Left lung (tissue), 1 donor: Measurements from ENCODE around the genes NOMO3 and SMG1.

- PRO-cap, result no peak
These were observed 2.7 kb downstream of the MYH11 start for GRCh38 chr16:15854079-15854495.

- PRO-cap, result no peak
These were observed 103.0 kb downstream of the ABCC1 start for GRCh38 chr16:16052335-16052861.

- PRO-cap, result no peak
These were observed 103.2 kb downstream of the ABCC6 start for GRCh38 chr16:16119811-16120776.

GRCh38 chr16:16154937-16156100, 68.0 kb downstream of the ABCC6 start:
- PRO-cap, result no peak

- PRO-cap, result no peak
These were observed at the start of gene NOMO3 for GRCh38 chr16:16232302-16232797. Gene NOMO3, plus strand, starts transcription at chr16:16232528.

DNA sequence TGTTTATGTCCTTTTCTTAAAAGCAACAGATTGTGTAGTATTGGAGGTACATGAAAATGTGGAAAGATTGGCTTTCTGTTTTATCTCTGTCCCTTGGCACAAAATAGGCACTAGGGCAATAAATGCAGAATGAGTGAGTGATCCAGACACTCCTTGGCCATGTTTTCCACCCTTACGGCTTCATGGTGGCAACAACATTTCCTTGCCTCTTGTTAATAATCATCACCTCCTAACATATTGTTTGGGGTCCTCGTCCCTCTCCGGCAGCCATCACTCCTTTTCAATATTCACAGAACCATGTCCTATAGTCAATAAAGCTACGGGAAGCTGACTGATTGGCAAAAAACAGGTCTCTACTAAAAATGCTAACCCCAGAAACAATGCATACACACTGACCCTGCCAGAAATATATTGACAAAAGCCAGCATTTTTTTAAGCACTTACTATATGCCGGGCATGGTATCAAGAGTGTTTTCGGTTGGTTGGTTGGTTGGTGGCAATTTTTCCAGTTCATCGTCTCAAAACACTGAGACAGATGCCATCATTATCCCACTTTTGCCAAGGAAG, 249.8 kb downstream of the XYLT1 start:
- PRO-cap, result unidirectional peak, minus-strand start at position 277 of the sequence

GRCh38 chr16:17258907-17259663, 211.7 kb downstream of the XYLT1 start:
- PRO-cap, result unidirectional peak, minus-strand start at chr16:17259479

DNA sequence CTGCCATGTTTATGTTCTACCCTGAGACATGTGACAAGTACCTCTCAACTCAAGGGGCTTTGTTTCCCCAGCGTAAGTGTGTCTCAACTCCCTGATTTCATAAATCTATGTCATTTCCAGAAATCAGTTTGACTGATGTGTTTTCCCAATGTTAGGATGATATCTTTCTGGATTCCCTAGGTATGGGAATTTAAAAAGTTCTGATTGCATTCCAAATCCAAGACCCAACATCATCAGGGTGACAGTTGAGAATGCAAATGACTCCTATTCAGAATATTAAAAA, 181.4 kb downstream of the XYLT1 start:
- PRO-cap, result no peak

DNA sequence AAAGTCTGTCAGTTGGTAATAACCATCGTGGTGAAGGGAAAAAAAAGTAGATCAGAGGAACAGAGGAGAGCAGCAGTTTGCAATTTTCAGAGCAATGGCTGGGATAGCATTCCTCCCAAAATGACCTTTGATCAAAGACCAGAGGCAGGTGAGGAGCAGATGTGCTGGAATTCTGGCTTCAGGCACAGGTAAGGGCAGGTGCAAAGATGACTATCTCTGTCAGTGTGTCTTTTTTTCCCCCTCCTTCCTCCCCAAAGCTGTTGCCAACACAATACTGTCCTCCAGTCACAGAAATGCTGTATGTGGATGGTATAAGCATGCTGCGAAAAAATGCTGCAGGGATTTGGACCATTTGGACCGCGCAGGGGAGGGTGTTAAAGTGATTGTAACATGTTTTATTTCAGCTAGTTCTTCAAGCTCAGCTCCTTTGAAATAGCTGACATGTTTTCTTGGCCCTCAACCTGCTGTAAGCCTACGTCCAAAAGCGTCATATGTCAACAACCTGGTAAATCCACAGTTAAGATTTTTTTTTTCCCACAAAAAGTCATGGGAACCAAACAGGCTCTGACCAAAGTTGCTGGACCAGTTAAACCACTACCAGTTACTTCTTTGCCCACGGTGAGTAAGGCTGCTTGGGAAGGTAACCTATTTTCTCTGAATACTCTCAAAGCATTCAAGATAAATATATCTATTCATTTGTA, 166.5 kb downstream of the XYLT1 start:
- PRO-cap, result no peak

DNA sequence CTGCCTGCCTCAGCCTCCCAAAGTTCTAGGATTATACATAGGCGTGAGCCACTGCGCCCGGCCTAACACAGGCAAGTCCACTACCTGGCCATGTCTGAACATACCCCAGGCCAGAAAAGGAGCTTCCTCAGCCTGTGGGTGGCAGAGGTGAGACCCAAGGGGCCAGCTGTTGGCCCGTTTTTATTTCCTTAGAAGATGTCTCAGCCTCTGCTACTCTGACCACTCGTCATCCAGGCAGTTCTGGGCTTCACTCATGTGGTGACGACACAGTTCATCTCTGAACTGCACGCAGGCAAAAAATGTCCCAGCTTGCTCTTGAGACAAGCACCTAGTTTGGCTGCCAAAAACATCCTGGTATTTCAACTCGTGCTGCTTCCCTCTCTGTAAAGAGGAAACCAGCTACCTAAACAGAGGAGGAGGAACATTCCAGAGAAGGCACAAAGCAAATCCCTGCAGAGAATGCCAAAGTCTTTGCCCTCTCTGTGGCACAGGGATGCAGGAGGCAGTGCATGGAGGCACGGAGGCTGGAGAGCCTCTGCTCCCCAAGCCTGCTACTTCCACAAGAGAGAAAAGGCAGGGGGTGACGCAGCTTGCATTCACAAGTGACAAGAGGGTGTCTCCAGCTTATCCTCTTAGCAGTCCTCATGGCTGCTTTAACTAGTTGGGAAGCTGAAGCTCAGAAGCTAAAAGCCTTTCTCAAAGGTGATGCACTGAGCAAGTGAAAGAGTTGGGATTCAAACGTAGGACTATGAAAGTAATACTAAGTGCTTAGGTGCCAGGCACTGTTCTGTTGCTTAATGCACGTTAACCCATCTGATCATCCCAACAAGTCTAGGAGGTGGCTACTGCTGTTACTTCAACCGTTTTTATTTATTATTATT, 125.6 kb downstream of the XYLT1 start:
- PRO-cap, result no peak

GRCh38 chr16:17366769-17367543, 103.8 kb downstream of the XYLT1 start:
- PRO-cap, result no peak

- PRO-cap, result no peak
These were observed 90.2 kb downstream of the XYLT1 start for GRCh38 chr16:17380460-17381158.

DNA sequence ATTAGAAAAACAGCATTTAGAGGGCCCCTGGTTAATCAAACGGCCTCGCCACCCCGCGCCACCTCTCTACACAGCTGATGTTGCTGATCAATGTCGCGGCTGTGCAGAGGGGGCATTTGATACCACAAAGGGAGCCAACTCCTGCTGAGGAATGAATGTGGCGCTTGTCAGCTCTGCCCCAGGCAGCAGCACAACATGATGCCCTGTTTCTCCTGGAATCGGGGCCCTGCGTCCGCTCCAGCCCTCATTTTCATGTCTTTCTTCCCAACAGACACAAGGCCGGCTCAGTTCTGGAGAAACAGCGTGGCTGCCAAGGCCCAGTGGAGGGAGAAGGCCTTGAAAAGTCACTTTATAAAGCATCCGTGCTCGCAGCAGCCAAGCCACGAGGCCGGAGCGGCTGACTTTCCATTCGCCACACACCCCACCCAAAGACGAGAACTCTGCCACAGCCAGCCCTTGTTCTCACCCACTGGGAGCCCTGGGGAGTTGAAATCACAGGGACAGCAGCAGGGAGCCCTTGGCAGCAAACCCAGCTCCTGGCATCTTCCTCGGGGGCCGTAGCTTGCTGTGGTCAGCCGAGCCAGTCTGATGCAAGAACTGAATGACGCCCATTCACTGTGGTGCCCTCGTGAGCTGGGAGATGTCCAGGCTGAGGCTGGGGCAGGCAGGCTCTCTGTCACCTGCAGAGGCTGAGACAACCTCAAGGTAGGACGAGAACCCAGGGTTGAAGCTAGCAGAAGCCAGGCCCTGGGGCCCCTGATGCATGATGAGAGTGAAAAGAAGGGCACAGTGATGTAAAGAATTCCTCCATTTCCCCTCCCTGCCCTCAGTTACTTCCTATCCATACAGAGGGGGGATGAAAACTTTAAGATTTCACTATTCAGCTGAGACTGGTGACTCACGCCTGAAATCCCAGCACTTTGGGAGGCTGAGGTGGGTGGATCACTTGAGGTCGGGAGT, 65.5 kb downstream of the XYLT1 start:
- PRO-cap, result no peak

DNA sequence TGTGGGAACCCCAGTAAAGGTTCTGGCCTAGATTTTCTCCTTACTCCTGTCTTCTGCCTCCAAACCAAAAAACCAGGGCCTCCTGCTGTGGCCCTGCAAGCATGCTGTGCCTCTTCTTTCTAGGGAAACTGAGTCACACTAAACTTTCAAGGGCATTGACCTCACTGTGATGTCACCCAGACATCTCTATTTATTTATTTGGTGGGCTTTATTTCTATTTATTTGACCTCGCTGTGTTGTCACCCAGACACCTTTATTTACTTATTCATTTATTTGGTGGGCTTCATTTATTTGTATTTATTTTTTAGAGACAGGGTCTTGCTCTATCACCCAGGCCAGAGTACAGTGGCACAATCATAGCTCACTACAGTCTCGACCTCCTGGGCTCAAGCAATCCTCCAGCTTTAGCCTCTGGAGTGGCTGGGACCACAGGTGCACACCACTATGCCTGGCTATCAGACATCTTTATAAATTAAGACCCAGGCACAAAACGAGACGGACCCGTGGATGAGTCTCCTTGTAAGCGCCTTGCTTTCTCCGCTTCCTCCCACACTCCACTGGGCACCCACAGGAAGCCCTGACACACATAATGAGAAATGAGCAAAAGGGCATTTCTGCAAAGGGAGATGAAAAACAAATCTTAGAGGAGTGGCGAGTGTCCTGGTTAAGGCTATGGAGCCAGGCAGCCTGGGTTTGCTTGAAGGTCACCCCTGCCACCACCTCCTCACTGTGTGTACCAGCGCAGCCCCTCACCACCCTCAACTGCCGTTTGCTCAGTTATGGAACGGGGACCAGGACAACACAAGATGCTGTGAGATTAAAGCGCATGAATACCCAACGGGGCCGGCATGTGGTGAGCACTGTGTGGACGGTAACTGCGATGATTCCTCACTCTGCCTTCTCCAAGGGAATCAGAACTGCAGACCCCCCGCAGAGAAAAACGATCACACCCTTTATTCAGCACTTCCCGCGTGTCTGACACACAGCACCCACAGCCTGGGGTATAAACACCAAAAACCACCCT, 56.4 kb downstream of the XYLT1 start:
- PRO-cap, result no peak

GRCh38 chr16:18925246-18926502, at the start of gene SMG1:
Gene SMG1, minus strand, starts transcription at chr16:18926408.
- PRO-cap, result bidirectional peak, plus-strand start at chr16:18925964, minus-strand start at chr16:18925749; bidirectional peak, plus-strand start at chr16:18926187, minus-strand start at chr16:18926119; bidirectional peak, plus-strand start at chr16:18926572, minus-strand start at chr16:18926408

- PRO-cap, result no peak
These were observed 4.7 kb upstream of the COQ7 start for GRCh38 chr16:19062748-19063172.

DNA sequence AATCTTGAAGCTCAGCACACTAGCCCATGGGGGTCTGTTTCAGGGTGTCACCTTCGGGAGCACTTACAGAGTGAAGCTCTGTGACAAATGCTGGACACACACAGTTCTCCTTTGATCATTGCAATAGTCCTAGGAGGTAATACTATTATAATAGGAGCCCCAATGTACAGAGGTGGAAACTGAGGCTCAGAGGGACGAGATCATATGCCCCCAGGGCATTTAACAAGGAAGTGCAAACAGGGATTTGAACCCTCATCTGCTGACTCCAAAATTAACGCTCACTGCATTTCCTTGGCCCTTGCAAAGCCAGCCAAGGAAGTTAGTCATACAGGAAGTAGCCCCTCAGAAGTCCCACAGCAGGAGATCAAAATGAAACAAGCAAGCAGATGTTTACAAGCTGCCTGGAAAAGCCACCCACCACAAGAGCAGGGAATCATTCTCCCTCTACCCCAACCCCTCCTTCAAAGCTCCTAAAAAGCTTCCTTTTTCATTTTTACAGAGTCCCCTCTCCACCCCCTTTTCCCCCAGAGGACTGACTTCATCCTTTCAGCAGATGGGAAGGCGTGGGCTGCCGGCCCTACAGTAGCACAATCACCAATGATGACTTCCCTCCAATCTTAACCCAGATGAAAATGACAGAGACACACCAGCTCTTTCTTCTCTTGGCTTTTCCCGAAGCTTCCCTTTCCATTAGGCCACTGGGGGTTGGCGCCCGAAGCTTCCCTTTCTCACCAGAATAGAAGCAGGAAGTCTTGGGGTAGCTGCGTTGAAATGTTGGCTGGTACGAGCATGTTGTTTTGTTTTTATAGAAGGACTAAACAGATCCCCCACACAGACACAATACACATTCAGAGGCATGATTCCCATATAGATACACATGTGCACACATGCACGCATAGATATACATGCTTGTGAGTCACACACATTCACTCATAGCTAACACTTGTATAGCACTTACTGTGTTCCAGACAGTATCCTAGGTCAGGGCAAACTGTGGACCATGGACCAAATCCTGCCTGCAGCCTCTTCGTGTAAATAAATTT, 17.2 kb downstream of the ITPRIPL2 start:
- PRO-cap, result bidirectional peak, plus-strand start at position 734 of the sequence, minus-strand start at position 634 of the sequence

GRCh38 chr16:19136984-19137266, 23.2 kb downstream of the ITPRIPL2 start:
- PRO-cap, result unidirectional peak, plus-strand start at chr16:19137083

GRCh38 chr16:19348571-19349367, 63.2 kb downstream of the CLEC19A start:
- PRO-cap, result bidirectional peak, plus-strand start at chr16:19349155, minus-strand start at chr16:19348977

- PRO-cap, result unidirectional peak, plus-strand start at chr16:19383186
These were observed 34.5 kb upstream of the TMC5 start for GRCh38 chr16:19383057-19383632.